Tongue (tissue), 2 donors: ENCODE measurements around a stretch of chr12.

DNA sequence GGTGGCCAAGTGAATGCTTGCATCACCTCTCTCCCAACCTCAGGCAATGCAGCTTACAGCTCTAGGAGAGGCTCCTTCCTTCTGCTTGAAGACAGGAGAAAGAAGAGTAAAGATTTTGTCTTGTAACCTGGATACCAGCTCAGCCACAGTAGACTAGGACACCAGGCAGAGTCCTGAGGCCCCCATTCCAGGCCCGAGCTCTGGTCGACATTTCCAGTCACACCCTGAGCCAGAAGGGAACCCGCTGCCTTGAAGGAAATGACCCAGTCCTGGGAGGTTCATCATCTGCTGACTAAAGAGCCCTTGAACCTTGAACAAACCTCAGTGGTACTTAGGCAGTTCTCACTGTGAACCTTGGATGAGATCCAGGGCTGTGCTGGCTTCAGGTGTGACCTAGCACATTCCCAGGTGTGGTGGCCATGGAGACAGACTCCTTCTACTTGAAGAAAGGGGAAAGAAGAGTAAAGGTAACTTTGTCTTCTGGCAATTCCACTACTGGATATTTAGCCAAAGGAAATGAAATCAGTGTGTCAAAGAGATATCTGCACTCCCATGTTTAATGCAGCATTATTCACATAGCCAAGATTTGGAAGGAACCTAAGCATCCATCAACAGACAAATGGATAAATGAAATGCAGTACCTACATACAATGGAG lies 85.2 kb upstream of the PLXNC1 start:
- RAMPAGE, long total RNA, result no peak

GRCh38 chr12:94099609-94100112 lies 48.7 kb upstream of the PLXNC1 start:
- RAMPAGE, long total RNA, result no peak

GRCh38 chr12:94148997-94149539 lies 691 bp downstream of the PLXNC1 start:
- RAMPAGE, long total RNA, result no peak

- RAMPAGE, long total RNA, result no peak
Observed at GRCh38 chr12:94152259-94152829, 4.0 kb downstream of the PLXNC1 start.

GRCh38 chr12:94585649-94586133 lies 64.7 kb downstream of the TMCC3 start:
- RAMPAGE, long total RNA, result no peak

DNA sequence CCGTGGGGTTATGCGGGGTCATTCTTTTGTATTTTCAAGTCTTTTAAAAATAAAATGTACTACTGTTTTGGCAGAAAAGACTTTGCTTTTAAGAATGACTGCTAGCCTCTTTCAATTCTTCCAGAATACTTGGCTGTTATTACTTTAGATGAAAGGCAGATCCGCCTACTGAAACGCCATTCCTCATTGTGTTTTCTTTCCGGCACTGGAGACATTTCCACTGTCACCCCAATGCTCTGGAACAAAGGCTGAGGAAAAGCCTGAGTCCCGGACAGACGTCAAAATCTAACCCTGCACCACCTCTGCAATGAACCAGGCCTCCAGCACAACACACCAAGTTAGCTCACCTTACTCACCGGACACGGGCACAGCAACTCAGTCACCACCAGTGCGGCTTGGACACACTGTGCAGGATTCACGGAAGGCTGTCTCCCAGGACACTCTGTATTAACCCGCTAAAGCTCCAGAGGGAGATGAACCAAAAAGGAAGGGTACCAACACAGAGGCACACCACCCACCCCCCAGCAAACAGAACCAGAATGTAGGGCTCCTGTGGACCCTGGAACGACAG lies 62.5 kb downstream of the TMCC3 start:
- RAMPAGE, long total RNA, result no peak

- RAMPAGE, long total RNA, result no peak
Observed at GRCh38 chr12:94631541-94631740, 18.9 kb downstream of the TMCC3 start.

GRCh38 chr12:94643647-94643927 lies 6.8 kb downstream of the TMCC3 start:
- RAMPAGE, long total RNA, result no peak

DNA sequence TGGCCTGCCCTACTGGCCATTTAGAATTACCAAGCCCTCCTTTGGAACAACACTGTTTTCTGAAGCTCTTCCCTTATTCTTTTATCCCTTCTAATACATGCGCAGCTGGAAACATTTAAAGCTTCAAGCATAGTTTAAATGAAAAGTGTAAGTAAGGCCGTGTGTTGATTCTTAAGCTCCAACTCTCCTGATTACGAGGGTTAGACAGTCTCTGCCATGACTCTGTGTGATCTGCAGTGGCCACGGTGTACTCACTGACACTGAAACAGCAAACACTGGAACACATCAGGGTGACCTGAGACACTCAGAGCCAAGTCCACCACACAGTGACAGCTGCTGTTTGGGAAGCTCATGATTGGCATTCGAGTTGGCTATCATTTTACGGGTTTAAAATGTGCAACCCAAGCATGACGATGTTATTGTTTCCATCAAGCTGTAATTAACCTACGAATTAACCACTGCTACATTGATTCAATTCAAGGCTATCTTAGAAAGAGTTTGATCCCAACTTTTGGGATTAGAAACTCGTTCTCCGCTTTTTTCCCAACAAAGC lies 62.8 kb upstream of the TMCC3 start:
- RAMPAGE, long total RNA, result no peak

- RAMPAGE, long total RNA, result no peak
Observed at GRCh38 chr12:94832694-94833689, 170.5 kb downstream of the NDUFA12 start.

DNA sequence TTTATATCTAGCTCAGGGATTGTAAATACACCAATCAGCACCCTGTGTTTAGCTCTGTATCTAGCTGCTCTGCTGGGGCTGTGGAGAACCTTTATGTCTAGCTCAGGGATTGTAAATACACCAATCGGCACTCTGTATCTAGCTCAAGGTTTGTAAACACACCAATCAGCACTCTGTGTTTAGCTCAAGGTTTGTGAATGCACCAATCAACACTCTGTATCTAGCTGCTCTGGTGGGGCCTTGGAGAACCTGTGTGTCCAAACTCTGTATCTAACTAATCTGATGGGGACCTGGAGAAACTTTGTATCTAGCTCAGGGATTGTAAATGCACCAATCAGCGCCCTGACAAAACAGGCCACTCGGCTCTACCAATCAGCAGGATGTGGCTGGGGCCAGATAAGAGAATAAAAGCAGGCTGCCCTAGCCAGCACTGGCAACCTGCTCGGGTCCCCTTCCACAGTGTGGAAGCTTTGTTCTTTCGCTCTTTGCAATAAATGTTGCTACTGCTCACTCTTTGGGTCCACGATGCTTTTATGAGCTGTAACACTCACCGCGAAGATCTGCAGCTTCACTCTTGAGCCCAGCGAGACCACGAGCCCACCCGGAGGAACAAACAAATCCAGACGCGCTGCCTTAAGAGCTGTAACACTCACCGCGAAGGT lies 93.7 kb upstream of the METAP2 start:
- RAMPAGE, long total RNA, result no peak

GRCh38 chr12:95446323-95446945 lies 27.5 kb upstream of the METAP2 start:
- RAMPAGE, long total RNA, result no peak

DNA sequence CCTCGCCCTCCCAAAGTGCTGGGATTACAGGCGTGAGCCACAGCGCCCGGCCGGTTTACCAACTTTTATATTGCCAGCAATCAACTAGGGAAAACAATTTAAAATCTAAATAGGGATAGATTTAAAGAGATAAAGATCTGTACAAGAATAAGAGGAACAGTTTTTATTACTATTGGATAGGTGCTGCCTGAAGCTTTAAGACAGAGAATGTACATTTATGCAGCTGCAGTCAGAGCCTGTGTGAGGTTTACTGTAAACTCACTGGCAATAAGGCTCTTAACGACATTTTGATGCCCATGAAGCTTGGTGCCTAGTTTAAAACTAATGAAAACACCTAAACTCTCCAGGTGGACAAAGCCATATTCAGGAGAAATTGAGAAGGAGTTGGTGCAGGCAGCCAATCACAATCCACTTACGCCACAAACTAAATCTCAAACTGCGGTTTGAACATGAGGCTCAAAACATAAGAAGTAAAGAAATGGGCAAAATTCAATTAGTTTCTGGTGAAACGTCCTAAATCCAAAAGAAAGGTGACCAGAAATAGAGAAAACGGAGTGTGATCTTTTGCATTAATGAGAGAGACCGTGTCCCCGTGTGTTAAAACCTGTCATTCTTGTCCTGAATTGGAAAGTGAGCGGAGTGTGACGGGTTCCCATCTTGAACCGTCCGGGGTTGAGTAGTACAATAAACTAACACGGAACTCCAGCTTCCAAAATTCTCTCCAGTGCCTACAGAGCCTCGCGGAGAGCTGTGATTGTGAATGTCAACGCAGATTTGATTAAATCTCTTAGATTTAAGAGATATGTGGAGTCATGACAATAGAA lies 835 bp upstream of the METAP2 start:
- RAMPAGE, long total RNA, result no peak

DNA sequence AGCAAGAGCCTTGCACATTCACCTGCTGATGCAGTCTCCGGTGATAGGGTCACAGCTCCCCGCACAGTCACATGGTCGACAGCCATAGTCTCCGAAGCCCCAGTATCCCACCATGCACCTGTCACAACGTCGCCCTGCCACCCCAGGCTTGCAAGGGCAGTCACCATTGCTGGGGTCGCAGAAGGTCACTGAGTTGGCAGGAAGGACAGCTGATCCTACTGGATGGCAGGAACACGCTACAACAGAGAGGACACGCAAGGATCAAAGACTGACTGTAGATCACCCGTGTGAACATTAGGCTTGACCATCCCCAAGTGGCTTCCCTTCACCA lies 107.1 kb downstream of the NTN4 start:
- RAMPAGE, long total RNA, result no peak

DNA sequence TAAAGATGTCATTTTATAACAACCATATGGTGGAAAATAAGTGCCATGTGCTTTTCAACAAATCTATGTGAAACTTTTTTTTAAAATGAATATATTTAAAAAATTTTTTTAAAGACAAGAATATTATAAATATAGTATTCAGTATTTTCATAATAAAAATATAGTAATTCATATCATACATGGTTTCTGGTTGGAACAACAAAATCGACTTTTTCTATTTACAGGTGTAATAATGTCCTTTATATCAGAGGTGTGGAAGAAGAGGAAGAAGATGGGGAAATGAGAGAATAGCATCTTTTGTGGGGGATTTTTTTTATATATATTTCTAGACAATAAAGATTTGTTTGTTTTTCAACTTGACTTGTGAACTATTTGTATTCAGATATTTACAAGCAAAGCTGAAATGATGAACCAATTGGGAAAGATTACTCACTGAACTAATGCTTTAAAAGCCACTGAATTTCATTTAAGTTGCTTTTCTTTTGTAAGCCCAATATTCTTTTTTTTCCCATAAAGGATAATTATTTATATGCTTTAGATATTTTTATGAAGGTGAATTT lies 7.1 kb downstream of the SNRPF start:
- RAMPAGE, long total RNA, result no peak

DNA sequence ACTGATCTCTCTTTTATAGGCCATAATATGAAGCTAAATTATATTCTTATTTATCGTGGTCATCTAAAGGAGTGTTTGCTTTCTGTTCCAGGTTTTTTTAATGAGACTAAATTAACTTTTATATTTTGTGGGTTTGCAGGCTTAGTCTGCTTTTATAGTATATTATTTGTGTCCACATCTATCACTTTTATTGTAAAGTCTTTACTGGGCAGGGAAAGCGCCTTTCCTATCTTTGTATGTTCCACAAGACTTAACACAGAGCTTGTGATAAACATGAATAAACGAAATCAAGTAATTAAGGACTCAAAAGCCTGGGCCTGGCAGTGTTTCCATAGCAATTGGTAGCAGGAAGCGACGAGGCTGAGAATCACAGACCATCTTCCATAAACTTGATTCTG lies 484 bp downstream of the CCDC38 start:
- RAMPAGE, long total RNA, result no peak

- RAMPAGE, long total RNA, result no peak
Observed at GRCh38 chr12:96034507-96034995, 836 bp downstream of the LTA4H start.

DNA sequence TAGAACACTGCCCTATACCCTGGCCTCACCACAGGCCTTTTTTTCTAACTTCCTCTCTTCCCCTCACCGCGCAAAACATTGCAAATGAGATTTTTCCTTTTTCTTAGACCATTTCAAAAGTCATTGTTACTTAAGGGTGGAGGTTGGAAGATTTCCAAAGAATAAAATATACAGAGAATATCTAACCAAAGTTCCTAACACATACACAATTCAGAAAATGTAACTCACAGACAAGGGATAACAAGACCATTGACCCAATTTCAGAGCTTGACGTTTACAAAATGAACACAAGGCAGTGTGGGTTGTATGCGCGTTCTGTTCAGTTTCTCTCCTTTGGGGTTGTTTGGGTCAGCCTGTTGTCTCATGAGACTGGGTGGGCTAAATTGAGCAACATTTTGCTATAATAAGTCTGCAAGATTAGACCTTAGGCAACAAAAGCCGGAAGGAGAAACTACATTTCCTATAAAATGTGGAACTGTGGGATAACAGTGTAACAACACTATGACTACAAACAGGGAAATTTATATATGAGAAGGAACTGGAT lies 18.8 kb upstream of the LTA4H start:
- RAMPAGE, long total RNA, result no peak

DNA sequence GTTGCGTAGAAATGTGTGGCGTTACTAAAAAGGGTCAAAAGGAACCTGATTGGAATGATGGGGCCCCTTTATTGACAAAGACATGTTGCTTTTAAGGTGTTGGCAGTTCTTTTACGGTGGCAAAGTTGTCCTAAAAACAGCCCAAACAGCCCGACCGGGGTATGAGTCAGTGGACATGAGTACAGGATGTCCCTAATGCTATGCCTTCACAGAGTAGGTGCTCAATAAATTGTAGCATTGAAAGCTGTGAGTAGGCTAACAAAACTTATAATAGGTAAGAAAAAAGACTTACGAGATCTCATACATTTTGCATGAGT lies 2.6 kb downstream of the ELK3 start:
- RAMPAGE, long total RNA, result no peak

DNA sequence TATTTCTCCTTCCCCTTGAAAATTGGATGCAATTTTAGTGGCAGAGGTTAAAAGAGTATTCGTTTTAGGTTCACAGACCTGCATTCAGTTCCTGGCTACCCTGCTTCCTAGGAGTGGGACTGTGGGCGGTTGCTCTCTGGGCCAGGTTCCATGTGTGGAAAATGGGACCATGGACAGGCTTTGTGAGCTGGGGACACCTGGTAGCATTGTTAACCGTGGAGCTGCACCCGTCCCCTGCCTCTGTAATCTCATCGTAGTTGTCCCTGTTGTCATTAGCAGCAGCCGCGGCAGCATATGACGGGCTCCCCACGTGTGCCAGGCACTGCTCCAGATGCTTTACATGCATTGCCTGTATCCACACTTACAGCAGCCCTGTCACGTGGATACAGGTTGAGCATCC lies 54.3 kb downstream of the ELK3 start:
- RAMPAGE, long total RNA, result no peak